ENCODE measurements around a stretch of chr2.

DNA sequence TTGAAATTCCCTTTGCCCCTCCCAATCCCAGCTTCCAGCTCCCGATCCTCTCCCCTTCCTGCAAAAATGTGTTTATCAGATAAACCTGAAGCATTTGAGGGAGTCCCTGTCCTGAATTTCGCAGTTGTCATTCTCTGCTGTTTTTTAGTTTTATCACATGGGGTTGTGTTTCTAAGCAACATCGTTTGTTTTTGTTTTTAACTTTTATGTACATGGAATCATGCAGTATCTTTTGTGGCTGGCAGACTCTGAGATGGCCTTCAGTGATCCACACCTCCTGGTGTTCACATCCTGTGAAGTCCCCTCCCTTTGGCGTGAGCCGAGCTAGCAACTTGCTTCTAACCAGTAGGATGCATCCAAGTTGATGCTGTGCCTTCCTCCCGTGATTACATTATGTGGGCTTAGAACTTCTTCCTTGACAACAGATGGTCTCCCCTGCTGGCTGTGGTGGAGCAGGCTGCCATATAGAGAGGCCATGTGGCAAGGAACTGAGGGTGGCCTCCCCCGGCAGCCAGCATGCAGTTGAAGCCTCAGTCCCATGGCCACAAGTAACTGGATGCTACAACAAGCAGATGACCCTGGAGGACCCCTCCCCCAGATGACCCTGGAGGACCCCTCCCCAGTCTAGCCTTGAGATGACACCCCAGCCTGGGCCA is 27.5 kb downstream of the SH3BP4 start:
- RRBS = no CpG with 5 or more reads among the region's 7 CpGs

- RRBS = no CpG with 5 or more reads among the region's 14 CpGs
Measured at GRCh38 chr2:235048441-235049517, 97.0 kb downstream of the SH3BP4 start.

DNA sequence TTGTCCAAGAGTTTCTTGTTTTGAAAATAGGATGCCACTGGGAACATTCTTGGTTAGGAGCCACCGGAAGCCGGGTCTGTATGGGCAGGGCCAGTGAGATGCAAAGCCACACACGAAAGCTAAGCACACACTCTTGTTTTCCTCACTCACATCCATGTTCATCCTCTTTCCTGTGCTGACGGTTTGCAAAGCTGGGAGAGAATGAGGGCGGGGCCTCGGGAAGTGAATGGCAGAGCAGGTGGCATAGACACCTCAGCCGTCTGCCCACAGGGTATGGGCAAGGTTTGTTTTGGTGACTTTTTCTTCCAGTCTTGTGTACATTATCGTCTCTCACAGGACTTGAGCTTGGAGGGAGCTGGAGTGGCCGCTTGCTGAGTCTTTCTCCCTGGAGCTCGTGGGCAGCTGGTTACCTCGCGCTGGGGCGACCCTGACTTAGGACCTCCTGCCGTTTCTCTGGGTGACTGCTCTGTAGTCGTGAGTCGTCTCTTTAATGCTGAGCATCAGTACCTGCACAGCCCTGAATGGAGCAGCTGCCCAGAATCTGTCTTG is 12.8 kb downstream of the AGAP1 start:
- RRBS = no CpG with 5 or more reads among the region's 16 CpGs

DNA sequence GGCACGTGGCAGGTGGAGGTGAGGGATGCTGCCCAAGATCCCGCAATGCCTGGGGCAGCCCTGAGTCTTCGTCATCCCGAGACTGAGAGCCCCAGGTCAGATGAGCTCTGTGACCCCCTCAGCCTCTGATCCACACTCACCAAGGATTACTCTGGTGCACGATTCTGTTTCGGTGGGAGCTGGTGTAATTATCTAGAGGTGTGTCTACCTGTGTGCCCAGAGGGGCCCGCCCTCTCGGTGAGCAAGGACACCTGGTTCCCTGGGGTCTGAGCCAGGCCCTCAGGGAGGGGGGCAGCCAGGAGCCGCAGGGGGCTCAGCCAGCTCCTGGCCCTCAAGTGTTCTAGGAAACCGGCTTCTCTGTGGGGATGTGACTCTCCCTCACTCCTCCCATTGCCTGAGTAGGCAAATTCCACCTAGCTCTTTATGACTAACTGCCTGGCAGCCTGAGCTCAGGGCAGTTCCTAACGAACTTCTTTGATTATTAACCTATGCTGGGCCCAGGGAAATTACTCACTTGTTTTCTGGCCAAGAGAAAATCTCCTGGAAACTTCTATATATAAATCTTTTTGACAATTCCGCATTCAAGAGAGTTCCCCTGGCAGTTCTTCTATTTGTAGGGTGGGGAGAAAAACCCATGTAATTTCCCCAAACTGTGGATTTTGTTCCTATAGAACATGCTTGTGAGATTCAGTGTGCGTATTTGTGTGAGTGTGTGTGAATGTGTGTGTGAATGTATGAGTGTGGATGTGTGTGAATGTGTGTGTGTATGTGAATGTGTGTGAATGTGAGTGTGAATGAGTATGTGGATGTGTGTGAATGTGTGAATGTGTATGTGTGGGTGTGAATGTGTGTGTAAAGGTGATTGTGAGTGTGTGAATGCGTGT is 17.5 kb downstream of the AGAP1 start:
- RRBS = no CpG with 5 or more reads among the region's 14 CpGs

DNA sequence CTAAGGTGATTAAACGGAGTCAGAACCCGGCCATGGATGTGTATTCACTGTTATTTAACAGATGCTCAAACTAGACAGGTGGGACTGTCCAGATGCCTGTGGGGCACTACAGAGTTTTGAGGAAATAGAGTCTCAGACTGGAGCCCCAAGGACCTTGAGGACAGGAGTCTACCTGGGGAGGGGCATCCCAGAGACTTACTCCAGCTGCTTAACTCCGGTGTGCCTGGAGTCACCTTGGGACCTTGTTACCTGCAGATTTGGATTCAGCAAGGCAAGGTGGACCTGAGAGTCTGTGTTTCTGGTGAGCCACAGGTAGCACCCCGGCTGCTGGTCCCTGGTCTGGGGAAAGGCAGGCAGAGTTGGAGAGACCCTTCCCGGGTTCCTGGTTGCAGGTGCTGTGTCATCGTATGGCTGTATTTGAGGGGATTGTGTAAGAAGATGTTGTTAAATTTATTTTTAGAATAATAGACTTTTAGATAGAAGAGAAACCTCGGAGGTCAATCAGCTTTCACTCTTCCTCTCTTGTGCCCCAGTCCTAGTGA is 102.4 kb downstream of the AGAP1 start:
- RRBS = 99% methylated on average over 3 of the region's 7 CpGs

DNA sequence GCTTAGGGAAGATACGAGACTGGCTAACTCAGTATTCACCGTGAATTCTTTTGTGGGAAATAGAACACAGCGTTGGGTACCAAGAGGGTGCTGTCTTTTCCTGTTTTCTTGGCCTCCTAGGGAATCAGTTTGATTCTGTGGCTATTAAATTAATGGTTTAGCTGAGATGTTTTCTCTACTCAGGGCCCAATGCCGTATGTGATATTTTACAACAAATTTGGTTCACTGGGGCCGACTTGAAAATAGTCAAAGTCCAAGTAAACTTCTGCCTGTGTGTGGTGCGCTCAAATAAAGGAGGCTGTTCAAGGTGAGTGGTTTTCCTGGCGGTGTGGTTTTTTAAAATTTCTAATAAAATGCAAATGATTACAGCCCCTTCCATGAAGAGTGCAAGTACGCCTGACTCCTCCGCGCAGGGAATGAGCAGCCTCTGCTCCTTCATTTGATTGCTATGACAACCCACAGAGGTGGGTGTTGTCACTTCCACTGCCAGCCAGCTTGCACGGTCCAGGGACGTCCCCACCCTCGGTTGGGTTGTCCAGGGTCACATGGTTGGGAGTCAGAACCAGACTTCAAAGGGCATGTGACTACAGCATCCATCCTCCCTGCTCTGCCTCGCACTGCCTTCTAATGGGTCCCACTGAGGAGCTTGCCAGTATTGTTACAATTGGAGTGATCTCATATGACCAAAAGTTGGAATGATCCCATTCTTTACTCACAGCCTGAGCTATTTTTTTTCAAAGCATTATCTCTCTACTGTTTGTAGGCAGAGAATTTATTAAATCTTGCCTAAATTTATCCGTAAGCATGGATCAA is 121.1 kb downstream of the AGAP1 start:
- RRBS = no CpG with 5 or more reads among the region's 15 CpGs

- RRBS = no CpG with 5 or more reads among the region's 5 CpGs
Measured at GRCh38 chr2:235659864-235660487, 166.1 kb downstream of the AGAP1 start.

GRCh38 chr2:235692539-235693230 is 198.8 kb downstream of the AGAP1 start:
- RRBS = no CpG with 5 or more reads among the region's 19 CpGs

GRCh38 chr2:235807084-235807970 is 313.5 kb downstream of the AGAP1 start:
- RRBS = no CpG with 5 or more reads among the region's 33 CpGs

DNA sequence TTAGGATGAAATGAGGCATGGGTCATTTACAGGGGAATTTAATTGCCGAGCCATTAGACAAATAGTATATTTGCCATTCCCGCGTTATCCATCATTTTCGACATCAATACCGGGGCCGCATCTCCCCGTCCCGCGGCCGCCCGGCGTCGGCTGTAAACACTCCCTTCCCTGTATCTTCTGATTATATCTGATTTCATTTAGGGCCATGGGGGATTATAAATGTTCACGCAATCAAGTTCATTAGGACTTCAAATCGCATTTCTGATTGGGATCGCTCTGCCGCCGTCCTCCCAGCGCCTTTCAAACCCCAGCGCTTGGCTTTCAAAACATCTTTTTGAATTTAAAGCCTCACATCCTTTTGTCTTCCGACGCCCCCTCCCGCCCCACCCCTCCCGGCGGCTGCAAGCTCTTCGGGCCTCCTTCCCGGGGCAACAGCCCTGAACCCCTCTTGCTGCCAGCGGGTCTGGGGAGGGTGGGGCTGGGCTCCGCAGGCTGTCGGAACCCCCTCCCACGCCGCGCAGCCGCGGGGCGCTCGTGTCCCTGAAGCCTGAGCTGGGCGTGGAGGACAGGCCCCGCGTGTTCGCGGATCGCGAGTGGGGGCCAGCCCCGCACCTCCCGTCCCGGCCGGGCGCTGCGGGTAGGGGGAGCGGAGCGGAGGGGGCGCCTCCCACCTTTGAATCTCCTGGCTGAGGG is 11.1 kb upstream of the GBX2 start:
- RRBS = no CpG with 5 or more reads among the region's 53 CpGs

DNA sequence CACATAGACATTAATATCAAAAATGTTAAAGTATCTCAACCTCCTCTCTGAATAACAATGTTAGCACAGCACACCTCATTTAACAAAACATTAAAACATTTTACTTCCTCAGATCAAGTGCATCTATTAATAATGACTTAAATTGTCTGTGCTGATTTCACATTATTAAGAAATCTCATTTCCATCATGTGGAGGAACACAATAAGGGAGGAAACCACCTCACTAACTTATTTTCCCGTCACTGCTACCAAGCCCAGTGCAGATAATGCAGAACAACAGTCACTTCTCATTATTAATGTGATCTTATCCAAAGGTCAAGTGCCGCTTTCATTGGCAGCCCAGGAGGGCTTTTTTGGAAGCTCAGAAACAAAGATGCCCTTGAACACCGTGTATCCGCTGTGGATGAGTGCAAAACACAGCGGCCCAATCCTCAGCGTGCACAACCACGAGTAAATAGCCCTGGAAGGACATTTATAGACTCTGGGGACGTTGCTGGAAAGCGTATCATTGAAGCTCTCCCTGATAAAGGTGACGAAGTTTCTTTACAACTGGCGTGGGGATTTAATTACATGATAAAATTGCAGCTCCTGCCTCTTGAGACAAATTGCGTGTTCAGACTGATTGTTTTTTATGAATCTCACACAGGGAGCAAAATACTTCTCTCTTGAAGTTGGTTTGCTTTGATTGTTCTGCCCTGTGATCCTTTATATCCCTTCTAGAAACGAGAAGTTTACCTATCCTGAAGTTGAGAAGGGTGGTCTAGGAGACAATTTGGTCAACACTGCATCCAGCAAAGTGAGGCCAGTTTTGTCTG is 13.2 kb downstream of the ASB18 start:
- RRBS = no CpG with 5 or more reads among the region's 13 CpGs

- RRBS = no CpG with 5 or more reads among the region's 5 CpGs
Measured at GRCh38 chr2:236261398-236261621, 2.9 kb downstream of the ASB18 start.

DNA sequence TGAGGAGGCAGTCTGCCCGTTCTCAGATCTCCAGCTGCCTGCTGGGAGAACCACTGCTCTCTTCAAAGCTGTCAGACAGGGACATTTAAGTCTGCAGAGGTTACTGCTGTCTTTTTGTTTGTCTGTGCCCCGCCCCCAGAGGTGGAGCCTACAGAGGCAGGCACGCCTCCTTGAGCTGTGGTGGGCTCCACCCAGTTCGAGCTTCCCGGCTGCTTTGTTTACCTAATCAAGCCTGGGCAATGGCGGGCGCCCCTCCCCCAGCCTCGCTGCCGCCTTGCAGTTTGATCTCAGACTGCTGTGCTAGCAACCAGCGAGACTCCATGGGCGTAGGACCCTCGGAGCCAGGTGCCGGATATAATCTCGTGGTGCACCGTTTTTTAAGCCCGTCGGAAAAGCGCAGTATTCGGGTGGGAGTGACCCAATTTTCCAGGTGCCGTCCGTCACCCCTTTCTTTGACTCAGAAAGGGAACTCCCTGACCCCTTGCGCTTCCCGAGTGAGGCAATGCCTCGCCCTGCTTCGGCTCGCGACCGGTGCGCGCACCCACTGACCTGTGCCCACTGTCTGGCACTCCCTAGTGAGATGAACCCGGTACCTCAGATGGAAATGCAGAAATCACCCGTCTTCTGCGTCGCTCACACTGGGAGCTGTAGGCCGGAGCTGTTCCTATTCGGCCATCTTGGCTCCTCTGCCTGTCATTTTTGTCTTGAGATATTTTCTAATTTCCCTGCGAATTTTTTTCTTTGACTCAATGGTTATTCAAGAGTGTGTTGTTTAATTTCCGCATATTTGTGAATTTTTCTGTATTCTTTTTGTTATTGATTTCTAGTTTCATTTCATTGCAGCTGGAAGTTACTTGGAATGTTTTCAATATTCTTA is 118.0 kb downstream of the IQCA1 start:
- RRBS = no CpG with 5 or more reads among the region's 38 CpGs

GRCh38 chr2:236642287-236643434 is 73.0 kb downstream of the ACKR3 start:
- RRBS = 30% methylated on average over 4 of the region's 29 CpGs

- RRBS = no CpG with 5 or more reads among the region's 3 CpGs
Measured at GRCh38 chr2:236703355-236703934, 133.8 kb downstream of the ACKR3 start.

GRCh38 chr2:236758373-236758847 is 188.8 kb downstream of the ACKR3 start:
- RRBS = no CpG with 5 or more reads among the region's 2 CpGs

DNA sequence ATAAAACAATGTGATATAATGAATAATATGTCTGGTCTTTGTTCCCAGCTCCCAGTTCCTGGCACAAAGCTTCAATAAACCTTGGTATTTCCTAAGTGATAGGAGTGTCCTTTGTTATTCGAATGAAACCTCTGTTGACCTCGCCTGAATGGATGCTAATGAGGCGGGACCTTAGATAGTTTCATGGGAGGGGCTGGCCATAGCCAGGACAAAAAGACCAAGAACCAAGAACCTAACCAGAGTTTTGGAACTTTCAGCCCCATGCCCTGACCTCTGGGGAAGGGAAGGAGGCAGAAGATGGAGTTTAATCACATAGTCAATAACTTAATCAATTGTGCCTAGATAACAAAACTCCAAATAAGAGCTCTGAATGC is 257.6 kb upstream of the COPS8 start:
- RRBS = no CpG with 5 or more reads among the region's 3 CpGs

GRCh38 chr2:236871443-236872588 is 213.9 kb upstream of the COPS8 start:
- RRBS = no CpG with 5 or more reads among the region's 12 CpGs

DNA sequence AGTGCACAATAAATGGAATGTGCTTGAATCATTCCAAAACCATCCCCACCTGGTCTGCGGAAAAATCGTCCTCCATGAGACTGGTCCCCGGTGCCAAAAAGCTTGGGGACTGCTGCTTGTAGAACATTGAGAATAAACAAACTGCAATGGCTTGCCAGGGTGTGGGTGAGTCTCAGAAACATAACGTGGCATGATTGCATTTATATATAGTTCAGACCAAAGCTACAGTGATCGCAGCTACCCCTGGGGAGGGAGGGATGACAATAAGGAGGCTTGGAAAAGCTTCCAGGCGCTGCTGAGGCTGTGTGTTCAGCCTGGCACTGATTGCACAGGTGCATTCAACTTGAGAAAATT is 133.1 kb upstream of the COPS8 start:
- RRBS = no CpG with 5 or more reads among the region's 6 CpGs

- RRBS = no CpG with 5 or more reads among the region's 6 CpGs
Measured at GRCh38 chr2:236976379-236977013, 109.2 kb upstream of the COPS8 start.

Data from HCT116 (cell line).